HepG2 (cell line): ENCODE measurements around the gene CLDN3.

- RRBS, 2 experiments = no CpG with 5 or more reads among the region's 8 CpGs
CAGE:
- cytosol, long polyA minus RNA = no peak
- cytosol, long polyA plus RNA = no peak
- long polyA plus RNA = no peak
- nucleus, long polyA minus RNA = no peak
- nucleus, long polyA plus RNA = no peak
These were observed 23.1 kb downstream of the SPDYE8 start for GRCh38 chr7:73006495-73006802.

GRCh38 chr7:73308115-73308724 is 406 bp downstream of the NSUN5 start:
- RRBS, 2 experiments = 4% methylated on average over 3 of the region's 46 CpGs; no CpG with 5 or more reads in 1 of the 2 experiments
CAGE:
- cytosol, long polyA minus RNA = no peak
- cytosol, long polyA plus RNA = no peak
- long polyA plus RNA = no peak
- nucleus, long polyA minus RNA = no peak
- nucleus, long polyA plus RNA = no peak

- RRBS, 2 experiments = 1 to 2% methylated on average over 14 of the region's 31 CpGs
CAGE:
- cytosol, long polyA minus RNA = no peak
- cytosol, long polyA plus RNA = no peak
- long polyA plus RNA = no peak
- nucleus, long polyA minus RNA = no peak
- nucleus, long polyA plus RNA = no peak
These were observed 596 bp downstream of the BCL7B start for GRCh38 chr7:73556899-73557289.

GRCh38 chr7:73699760-73700404 is 16.5 kb downstream of the BUD23 start:
- RRBS, 2 experiments = no CpG with 5 or more reads among the region's 17 CpGs
CAGE:
- cytosol, long polyA minus RNA = no peak
- cytosol, long polyA plus RNA = no peak
- long polyA plus RNA = no peak
- nucleus, long polyA minus RNA = no peak
- nucleus, long polyA plus RNA = no peak

DNA sequence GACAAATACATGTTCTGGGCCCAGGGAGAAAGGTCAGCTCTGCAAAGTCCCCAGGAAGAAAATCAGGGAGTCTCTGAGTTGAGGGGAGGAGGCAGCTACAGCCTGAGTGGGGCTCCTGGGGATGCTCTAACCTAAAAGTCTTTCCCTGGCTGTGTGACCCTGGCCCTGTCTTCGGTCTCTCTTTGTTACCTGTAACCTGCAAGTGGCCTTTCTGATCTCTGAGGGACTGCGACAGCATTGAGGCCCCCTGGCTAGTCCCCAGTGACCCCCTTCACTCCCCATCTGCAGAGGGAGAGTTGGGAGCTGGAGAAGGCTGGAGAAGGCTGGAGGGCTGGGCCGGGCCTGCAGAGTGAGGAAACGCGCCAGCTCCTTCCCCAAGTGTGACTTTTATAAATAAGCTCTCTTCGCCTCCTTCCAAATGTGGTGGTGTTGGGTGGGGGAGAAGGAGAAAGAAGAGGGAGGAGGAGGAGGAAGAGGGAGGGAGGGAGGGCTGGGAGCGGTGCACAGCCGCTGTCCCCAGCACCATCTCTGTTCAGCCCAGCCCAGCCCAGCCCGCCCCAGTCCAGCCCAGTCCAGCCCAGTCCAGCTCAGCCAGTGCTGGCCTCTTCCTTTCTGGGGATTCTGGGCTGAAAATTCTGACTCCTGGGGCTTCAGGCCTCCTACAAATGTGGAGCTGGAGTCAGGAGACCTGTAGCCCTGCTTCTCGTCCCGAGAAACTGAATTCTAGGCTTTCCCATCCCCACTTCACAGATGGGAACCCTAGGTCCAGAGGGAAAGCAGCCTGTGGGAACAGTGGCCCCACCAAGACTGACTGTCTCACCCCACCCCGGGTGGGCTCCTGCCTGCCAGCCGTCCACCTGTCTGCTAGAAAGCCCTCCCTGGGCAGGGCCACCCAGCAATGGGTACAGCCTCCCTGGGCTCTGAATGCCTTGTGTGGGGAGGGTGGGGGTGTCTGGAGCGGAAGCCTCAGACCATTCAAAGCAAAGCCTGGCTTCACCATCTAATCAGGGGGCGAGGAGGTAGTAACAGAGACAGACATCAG is 2.4 kb downstream of the STX1A start:
- RRBS, 2 experiments = no CpG with 5 or more reads among the region's 15 CpGs
CAGE:
- cytosol, long polyA minus RNA = no peak
- cytosol, long polyA plus RNA = no peak
- long polyA plus RNA = no peak
- nucleus, long polyA minus RNA = no peak
- nucleus, long polyA plus RNA = no peak

GRCh38 chr7:73734477-73735509 is 3.8 kb downstream of the ABHD11 start:
- RRBS, 2 experiments = no CpG with 5 or more reads among the region's 16 CpGs
CAGE:
- cytosol, long polyA minus RNA = no peak
- cytosol, long polyA plus RNA = no peak
- long polyA plus RNA = no peak
- nucleus, long polyA minus RNA = no peak
- nucleus, long polyA plus RNA = no peak

GRCh38 chr7:73737373-73737811 is 1.2 kb downstream of the ABHD11 start:
- RRBS, 2 experiments = no CpG with 5 or more reads among the region's 13 CpGs
CAGE:
- cytosol, long polyA minus RNA = no peak
- cytosol, long polyA plus RNA = no peak
- long polyA plus RNA = no peak
- nucleus, long polyA minus RNA = no peak
- nucleus, long polyA plus RNA = no peak

DNA sequence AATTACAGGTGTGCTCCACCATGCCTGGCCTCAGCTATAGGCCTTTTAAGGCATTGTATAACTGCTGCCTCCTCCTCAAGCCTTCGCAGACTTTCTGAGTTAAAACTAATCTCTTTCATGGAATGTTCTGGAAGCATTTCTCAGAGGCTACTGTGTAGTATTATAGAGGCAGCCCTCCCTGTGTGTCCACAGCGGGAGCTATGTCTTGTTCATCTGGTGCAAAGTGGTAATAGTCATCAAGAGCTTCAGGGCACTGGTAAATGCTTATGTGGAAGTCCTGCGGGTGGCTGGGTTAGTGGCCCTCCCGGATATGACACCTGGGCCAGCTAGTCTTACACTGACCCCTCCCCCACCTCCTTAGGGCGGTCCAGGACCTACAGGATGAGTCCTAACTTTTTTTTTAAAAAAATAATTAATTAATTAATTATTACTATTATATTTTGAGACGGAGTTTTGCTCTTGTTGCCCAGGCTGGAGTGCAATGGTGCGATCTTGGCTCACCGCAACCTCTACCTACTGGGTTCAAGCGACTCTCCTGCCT is 2.2 kb upstream of the ABHD11 start:
- RRBS, 2 experiments = no CpG with 5 or more reads among the region's 9 CpGs
CAGE:
- cytosol, long polyA minus RNA = no peak
- cytosol, long polyA plus RNA = no peak
- long polyA plus RNA = no peak
- nucleus, long polyA minus RNA = no peak
- nucleus, long polyA plus RNA = no peak

GRCh38 chr7:73742104-73743242 is 3.9 kb upstream of the ABHD11 start:
- RRBS, 2 experiments = under 1 to 2% methylated on average over 6 to 10 of the region's 35 CpGs
CAGE:
- cytosol, long polyA minus RNA = no peak
- cytosol, long polyA plus RNA = no peak
- long polyA plus RNA = no peak
- nucleus, long polyA minus RNA = no peak
- nucleus, long polyA plus RNA = no peak

- RRBS, 2 experiments = 7 to 21% methylated on average over 4 to 8 of the region's 78 CpGs
CAGE:
- cytosol, long polyA minus RNA = no peak
- cytosol, long polyA plus RNA = no peak
- long polyA plus RNA = no peak
- nucleus, long polyA minus RNA = no peak
- nucleus, long polyA plus RNA = no peak
These were observed at the start of gene CLDN3 for GRCh38 chr7:73770075-73771075. Gene CLDN3, minus strand, starts transcription at chr7:73770270.

DNA sequence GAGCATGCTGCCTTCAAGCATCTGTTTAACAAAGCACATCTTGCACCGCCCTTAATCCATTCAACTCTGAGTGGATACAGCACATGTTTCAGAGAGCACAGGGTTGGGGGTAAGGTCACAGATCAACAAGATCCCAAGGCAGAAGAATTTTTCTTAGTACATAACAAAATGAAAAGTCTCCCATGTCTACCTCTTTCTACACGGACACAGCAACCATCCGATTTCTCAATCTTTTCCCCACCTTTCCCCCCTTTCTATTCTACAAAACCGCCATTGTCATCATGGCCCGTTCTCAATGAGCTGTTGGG is 26.7 kb upstream of the CLDN3 start:
- RRBS, 2 experiments = no CpG with 5 or more reads among the region's 5 CpGs
CAGE:
- cytosol, long polyA minus RNA = no peak
- cytosol, long polyA plus RNA = no peak
- long polyA plus RNA = no peak
- nucleus, long polyA minus RNA = no peak
- nucleus, long polyA plus RNA = no peak

- RRBS, 2 experiments = no CpG with 5 or more reads among the region's 15 CpGs
CAGE:
- cytosol, long polyA minus RNA = no peak
- cytosol, long polyA plus RNA = no peak
- long polyA plus RNA = no peak
- nucleus, long polyA minus RNA = no peak
- nucleus, long polyA plus RNA = no peak
These were observed 1.9 kb downstream of the CLDN4 start for GRCh38 chr7:73832656-73833228.

- RRBS, 2 experiments = 1 to 3% methylated on average over 6 to 9 of the region's 38 CpGs
CAGE:
- cytosol, long polyA minus RNA = no peak
- cytosol, long polyA plus RNA = no peak
- long polyA plus RNA = no peak
- nucleus, long polyA minus RNA = no peak
- nucleus, long polyA plus RNA = no peak
These were observed 5.3 kb upstream of the TMEM270 start for GRCh38 chr7:73855478-73856291.

GRCh38 chr7:73890116-73890513 is 29.2 kb downstream of the TMEM270 start:
- RRBS, 2 experiments = no CpG with 5 or more reads among the region's 10 CpGs
CAGE:
- cytosol, long polyA minus RNA = no peak
- cytosol, long polyA plus RNA = no peak
- long polyA plus RNA = no peak
- nucleus, long polyA minus RNA = no peak
- nucleus, long polyA plus RNA = no peak

- RRBS, 2 experiments = no CpG with 5 or more reads among the region's 15 CpGs
CAGE:
- cytosol, long polyA minus RNA = no peak
- cytosol, long polyA plus RNA = no peak
- long polyA plus RNA = no peak
- nucleus, long polyA minus RNA = no peak
- nucleus, long polyA plus RNA = no peak
These were observed 49.0 kb upstream of the ELN start for GRCh38 chr7:73978867-73979565.

DNA sequence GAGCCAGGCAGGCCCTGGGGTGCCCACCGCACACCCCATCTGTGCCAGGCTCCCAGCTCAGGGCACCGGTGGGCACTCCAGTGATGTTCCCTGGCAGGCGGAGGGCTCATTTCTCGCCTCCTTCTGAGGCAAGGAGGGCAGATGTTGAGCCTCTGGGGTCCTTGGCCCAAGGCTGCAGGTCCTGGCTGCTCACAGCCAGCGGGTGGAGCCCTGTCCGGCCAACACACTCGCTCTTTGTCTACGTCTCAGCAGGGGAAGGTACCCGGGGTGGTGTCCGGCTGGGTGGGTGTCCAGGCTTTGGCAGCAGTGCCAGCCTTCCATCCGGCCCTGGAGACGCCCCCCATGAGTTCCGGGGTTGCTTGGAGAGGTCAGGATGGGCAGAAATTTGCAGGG is 42.4 kb upstream of the ELN start:
- RRBS, 2 experiments = 23 to 24% methylated on average over 2 of the region's 13 CpGs
CAGE:
- cytosol, long polyA minus RNA = no peak
- cytosol, long polyA plus RNA = no peak
- long polyA plus RNA = no peak
- nucleus, long polyA minus RNA = no peak
- nucleus, long polyA plus RNA = no peak

GRCh38 chr7:74068543-74069855 is 14.6 kb upstream of the LIMK1 start:
- RRBS, 2 experiments = 50 to 59% methylated on average over 2 to 3 of the region's 36 CpGs
CAGE:
- cytosol, long polyA minus RNA = no peak
- cytosol, long polyA plus RNA = no peak
- long polyA plus RNA = no peak
- nucleus, long polyA minus RNA = no peak
- nucleus, long polyA plus RNA = no peak

GRCh38 chr7:74195362-74196744 is 14.0 kb upstream of the LAT2 start:
- RRBS, 2 experiments = no CpG with 5 or more reads among the region's 36 CpGs
CAGE:
- cytosol, long polyA minus RNA = start-site peak on the plus strand at chr7:74195799-74195848, 37 reads
- cytosol, long polyA plus RNA = start-site peak on the plus strand at chr7:74196180-74196195, 58 and 124 reads in 2 replicates
- long polyA plus RNA = no peak
- nucleus, long polyA minus RNA = no peak
- nucleus, long polyA plus RNA = no peak

DNA sequence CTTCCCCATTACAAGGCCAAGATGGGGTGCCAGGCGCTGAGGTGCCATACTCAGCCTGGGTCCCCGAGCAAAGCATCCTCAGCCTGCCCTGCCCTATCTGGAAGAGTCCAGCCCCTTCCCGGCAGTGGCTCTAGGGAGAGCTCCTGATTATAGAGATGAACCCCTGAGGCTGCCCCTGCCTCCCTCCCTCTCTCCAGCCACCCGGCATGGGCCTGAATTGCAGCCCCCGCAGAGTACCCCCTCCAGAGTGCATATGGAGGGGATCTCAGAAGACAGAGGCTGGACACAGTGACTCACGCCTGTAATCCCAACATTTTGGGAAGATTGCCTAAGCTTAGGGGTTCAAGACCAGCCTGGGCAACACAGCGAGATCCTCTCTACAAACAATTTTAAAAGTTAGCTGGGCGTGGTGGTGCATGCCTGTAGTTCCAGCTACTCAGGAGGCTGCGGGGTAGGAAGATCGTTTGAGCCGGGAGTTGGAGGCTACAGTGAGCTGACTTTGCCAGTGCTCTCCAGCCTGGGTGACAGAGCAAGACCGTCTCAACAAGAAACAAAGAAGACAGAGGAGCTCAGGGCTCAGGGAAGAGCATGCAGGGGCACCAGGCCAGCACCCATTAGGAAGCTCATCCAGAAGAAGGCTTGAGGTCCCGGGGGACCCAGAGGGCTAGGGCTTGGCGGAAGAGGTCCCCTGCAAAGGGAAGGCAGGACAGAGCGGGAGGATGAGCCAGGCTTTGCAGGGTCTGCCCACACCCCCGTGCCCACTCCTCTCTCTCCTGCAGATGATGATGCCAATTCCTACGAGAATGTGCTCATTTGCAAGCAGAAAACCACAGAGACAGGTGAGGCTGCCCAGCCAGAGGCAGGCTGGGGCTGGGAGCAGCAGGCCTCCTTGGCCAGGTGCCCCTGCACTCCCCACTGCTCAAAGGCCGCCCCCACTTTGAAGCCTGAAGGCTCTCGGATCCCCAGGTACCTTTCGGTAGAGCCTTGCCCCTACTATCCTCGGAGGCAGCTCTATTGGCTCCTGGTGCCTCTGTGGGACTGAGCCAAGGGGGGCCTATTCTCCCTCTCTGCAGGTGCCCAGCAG is 13.5 kb downstream of the LAT2 start:
- RRBS, 2 experiments = 77 to 88% methylated on average over 2 of the region's 21 CpGs
CAGE:
- cytosol, long polyA minus RNA = no peak
- cytosol, long polyA plus RNA = no peak
- long polyA plus RNA = no peak
- nucleus, long polyA minus RNA = no peak
- nucleus, long polyA plus RNA = no peak

- RRBS, 2 experiments = 97 to 98% methylated on average over 11 of the region's 57 CpGs
CAGE:
- cytosol, long polyA minus RNA = no peak
- cytosol, long polyA plus RNA = no peak
- long polyA plus RNA = no peak
- nucleus, long polyA minus RNA = no peak
- nucleus, long polyA plus RNA = no peak
These were observed 49.2 kb downstream of the CLIP2 start for GRCh38 chr7:74338179-74339077.